OCI-LY7 (cell line): Measurements from ENCODE around the gene FAM47A.

DNA sequence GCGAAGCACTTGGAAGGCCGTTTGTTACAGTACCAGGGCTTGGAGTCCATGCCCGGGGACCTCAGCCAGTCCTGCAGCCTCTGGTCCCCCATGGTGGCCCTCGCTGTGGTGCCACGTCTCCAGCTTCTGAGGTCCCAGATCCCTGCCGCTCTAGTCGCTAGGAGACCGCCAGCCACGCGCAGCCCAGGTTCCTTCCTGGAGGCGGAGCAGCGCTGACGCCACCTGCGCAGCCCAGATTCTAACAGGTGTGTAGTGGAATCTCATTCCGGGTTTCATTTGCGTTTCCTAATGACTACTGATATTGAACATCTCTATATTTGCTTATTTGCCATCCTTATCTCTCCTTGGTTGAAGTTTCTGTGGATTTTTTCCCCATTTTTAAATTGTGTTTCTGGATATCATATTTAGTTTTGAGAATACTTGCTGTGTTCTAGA lies at the start of gene FAM47A:
TSS of gene FAM47A (minus strand) at position 128 of the 435 bp plus-strand sequence.
- PRO-cap, result no peak
- RAMPAGE, long total RNA, result no peak

DNA sequence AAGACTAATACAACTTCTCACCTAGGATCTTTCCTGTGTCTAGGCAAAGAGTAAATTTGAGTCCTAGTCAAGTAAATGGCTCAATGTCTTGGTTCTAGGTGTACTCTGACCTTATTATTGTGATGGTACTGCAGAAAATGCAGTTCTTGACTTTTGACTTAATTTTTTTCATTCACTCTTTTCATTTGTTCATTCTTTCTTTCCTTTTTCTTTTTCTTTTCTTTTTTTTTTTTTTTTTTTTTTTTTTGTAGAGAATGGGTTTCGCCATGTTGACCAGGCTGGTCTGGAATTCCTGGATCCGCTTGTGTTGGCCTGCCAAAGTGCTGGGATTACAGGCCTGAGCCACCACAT lies 260.9 kb downstream of the TMEM47 start:
- PRO-cap, result no peak
- RAMPAGE, long total RNA, result no peak

GRCh38 chrX:37786581-37786913 lies 6.7 kb downstream of the CYBB start:
- PRO-cap, result unidirectional peak, minus-strand start at chrX:37786776
- RAMPAGE, long total RNA, result no peak

DNA sequence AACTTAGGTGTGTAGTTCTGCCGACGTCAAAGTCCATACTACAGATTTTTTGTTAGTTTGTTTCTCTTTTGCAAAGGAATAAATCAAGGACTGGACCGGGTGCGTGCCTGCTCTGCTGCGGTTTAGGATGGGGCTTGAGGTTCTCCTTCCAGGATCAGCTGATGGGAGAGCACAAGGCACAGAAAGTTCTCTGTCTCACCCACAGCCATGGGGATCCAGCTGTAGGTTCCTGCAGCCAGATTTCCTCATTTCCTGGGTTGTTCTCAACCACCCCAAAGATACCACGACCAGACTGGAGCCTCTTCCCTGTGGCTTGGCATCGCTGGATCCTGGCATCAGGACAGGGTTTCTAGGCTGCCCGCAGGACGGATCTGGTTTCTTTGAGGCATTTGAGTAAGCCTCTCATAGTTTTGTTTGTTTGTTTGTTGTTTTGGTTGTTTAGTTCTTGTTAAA lies 762 bp upstream of the SRPX start:
- PRO-cap, result no peak
- RAMPAGE, long total RNA, result no peak

GRCh38 chrX:38351235-38351759 lies 1.1 kb upstream of the OTC start:
- PRO-cap, result no peak
- RAMPAGE, long total RNA, result no peak

DNA sequence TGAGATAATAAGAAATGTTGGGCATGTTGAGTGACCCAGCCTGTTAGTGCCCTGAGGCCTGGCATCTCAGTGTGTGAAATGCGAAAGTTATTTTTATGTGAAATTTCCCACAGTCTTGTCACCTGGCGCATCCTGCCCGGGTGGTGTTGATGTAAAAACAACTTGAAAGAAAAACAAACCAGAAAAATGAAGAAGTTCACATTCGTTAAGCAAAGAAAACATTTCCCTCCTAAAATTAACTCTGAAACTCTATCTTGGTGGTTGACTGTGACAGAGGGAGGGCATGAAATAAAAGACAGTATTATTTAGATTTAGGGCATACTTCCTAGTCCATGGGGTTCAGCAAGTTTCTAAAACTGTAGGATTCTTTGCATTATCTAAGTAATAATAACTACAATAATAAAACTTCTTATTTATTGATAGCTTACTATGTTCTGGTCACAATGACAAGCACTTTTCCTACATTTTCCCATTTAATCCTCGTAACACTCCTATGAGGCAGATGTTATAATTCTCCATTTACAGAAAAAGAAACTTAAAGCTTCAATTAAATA lies 495.4 kb downstream of the MID1IP1 start:
- PRO-cap, result no peak
- RAMPAGE, long total RNA, result no peak

GRCh38 chrX:39730798-39731333 lies 366.9 kb downstream of the BCOR start:
- PRO-cap, result no peak
- RAMPAGE, long total RNA, result no peak

DNA sequence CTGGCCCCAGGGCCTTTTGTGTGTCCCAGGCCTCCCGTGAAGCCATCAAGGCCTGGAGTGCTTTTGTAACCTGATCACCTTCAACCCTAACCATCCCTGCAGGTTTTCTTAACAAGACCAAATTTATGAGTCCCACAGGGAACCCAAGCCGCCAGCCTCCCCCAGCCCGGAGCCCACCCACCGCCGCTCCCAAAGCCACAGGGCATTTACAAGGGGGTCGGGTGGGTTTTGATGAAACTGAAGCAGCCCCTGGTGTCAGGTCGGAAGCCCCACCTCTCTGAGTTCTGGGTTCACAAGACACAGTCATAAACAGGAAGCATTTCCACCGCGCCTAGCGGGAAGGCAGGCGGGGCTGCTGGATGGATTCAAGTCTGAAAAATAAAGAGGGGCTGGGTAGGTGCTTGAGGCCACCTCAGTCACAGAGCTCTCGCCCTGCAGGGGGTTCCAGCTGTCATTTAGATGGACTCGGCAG lies 128.6 kb downstream of the BCOR start:
- PRO-cap, result no peak
- RAMPAGE, long total RNA, result no peak

GRCh38 chrX:40092496-40093358 lies 5.0 kb downstream of the BCOR start:
- PRO-cap, result no peak
- RAMPAGE, long total RNA, result no peak

DNA sequence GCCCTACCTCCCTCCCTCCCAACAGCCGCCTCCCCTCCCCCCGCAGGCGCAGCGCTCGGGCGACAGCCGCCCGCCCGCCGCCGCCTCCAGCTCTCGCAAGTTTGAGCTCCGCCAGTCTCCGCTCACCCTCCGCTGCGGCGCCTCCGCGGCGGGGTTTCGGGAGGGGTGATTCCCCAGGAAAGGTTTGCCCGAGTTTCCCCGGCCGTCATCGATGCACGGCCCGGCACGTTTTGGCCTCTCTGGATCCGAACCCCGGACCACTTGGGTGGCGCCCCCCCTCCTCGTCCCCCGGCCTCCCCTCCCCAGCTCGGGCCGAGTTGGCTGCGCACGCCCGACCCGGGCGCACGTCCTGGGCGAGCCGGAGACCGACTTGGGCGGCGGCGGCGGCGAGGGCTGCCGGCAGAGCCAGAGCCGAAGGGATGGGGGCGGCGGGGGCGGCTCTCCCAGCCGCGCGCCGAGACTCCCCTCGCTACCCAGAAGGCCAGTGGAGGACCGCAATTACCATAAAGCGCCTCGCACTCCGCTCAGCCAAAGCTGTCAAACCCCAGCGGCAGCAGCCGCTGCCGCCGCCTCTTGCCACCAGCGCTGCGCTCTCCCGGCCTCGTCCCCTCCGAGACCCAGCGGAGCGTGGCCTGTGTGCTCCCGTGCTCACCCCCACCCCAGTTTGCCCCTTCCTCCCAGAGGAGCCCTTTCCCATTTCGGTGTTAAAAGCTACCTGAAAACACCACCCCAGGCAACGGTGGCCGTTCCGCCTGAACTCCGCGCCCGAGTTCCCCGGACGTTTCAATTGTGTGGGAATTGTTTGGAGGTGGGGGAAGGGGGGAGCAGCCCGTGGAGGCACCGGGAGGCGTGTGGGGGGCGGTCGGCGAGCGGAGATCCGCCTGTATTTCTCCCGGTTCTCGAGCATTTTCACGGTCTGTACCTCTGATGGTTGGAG lies 560 bp upstream of the BCOR start:
- PRO-cap, result bidirectional peak, plus-strand start at position 114 of the sequence, minus-strand start outside the sequence; bidirectional peak, plus-strand start at position 531 of the sequence, minus-strand start at position 575 of the sequence
- RAMPAGE, long total RNA, result no peak

DNA sequence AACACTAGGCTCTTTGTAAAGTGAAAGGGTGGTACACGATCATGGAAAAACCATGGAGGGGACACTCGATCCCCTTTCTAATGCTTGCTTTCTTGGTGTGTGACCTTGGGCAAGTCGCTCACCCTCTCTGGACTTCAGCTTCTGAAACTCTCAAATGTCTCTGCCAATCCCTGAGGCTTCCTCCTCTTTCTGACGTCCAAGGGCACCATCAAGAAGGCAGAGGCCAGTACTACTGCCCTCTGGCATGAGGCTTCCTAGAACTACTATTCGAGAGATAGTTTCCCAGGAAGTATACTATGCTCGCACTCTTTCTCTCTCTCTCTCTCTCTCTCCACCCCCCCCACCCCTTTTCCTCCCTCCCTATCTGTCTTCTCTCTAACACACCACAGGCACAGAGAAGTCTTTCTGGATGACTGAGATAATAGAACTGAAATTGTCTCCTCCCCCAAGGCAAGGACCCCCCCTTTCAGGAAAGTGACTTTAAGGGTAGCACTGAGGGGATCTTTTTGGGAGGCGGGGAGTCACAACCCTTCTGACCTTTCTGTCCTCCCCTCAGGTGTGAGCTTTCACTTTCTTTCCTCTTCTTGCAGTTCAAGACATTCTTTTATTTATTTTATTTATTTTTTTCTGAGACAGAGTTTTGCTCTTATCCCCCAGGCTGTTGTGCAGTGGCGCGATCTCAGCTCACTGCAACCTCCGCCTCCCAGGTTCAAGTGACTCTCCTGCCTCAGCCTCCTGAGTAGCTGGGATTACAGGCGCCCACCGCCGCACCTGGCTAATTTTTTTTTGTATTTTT lies 20.1 kb upstream of the BCOR start:
- PRO-cap, result no peak
- RAMPAGE, long total RNA, result no peak

GRCh38 chrX:40148421-40149690 lies 51.1 kb upstream of the BCOR start:
- PRO-cap, result bidirectional peak, plus-strand start at chrX:40149249, minus-strand start at chrX:40149235
- RAMPAGE, long total RNA, result no peak

- PRO-cap, result unidirectional peak, plus-strand start at chrX:40169159; bidirectional peak, plus-strand start at chrX:40169700, minus-strand start at chrX:40169405
- RAMPAGE, long total RNA, result no peak
Measured at GRCh38 chrX:40169014-40169862, 71.5 kb upstream of the BCOR start.

DNA sequence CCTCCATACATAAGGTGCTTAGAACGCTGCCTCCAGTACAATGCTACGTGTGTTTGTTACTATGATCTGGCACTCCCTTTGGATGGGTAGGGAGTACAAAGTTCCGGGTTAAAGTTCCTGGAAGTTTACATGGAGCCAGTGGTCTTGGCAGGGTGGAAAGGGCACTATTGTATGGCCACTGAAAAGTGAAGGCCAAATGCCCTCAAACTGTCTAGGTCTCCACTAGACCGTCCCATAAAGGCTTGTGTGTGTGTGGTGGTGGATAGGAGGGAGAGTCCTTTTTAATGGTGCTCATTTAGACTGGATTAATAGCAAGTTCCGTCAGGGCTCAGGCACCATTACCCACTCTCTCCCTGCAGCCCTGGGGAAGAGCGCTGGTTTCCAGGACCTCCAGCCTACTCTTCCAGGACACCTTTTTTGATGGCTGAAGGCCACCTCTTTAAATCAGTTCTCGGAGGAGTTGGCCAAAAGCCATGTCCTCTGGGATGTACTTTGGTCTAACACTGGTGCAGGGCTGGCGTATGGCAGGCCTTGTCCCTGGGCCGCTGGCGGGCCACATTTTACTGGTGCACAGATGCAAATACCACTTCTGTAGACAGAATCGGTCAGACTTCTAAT lies 75.7 kb upstream of the BCOR start:
- PRO-cap, result bidirectional peak, plus-strand start outside the sequence, minus-strand start at position 505 of the sequence
- RAMPAGE, long total RNA, result no peak

GRCh38 chrX:40179350-40179658 lies 81.5 kb upstream of the BCOR start:
- PRO-cap, result no peak
- RAMPAGE, long total RNA, result no peak

GRCh38 chrX:40240724-40241415 lies 143.1 kb upstream of the BCOR start:
- PRO-cap, result no peak
- RAMPAGE, long total RNA, result no peak

GRCh38 chrX:41088813-41089167 lies 3.5 kb downstream of the USP9X start:
- PRO-cap, result no peak
- RAMPAGE, long total RNA, result no peak

- PRO-cap, result no peak
- RAMPAGE, long total RNA, result no peak
Measured at GRCh38 chrX:41102386-41102698, 17.1 kb downstream of the USP9X start.

GRCh38 chrX:41110656-41110953 lies 25.4 kb downstream of the USP9X start:
- PRO-cap, result no peak
- RAMPAGE, long total RNA, result no peak

GRCh38 chrX:41218384-41218738 lies 115.6 kb upstream of the DDX3X start:
- PRO-cap, result no peak
- RAMPAGE, long total RNA, result no peak